ENCODE measurements around the gene NAA35.

DNA sequence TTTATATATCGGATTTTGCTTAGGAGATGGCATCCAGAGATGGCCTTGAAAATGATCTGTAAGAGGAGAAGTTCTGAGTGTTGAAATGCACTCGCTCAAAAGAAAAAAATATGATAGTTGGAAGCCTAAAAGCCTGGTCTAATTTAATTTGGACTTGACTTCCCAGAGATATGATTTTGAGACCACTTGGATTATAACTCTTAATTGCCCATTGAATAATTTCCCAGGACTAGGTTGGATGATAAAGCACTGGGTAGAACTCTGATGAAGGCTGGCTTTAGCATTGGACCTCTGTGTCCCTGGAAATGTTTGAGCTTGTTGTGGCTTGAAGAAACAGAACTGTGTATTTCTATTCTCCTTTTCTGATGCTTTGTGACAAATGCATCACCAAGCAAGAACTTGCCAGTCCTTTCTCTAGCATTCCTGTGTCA lies 1.9 kb downstream of the NTRK2 start:
- RRBS = no CpG with 5 or more reads among the region's 2 CpGs

- RRBS = no CpG with 5 or more reads among the region's 2 CpGs
Observed at GRCh38 chr9:84874618-84875063, 205.1 kb downstream of the NTRK2 start.

DNA sequence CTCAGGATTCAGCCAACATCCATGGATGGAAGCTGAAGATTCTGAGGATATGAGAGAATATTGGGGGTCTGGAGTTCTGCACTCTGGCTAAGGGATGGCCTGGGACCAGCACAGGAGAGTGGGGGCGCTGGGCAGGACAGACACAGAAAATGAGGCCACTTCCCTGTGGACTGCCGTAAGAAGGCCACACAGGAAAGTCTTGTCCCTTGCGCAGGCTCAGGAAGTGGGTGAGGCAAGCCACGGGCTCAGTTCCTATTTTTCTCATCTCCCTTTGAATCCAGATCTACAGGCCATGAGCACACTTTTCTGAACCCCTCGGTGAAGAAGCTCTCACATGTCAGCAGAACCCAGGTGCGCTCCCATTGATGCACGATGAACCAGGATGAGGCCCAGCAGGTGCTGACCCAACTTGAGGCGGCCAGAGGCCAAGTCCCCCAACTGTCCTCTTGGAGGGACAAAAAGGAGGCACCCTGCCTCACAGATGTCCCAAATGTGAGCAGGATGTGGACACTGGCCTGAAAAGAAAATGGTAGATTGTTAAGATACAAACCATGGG lies 207.4 kb downstream of the AGTPBP1 start:
- RRBS = no CpG with 5 or more reads among the region's 8 CpGs

GRCh38 chr9:85940977-85941994 lies at the start of gene NAA35:
Gene NAA35, plus strand, starts transcription at chr9:85941146.
- RRBS = 2% methylated on average over 52 of the region's 97 CpGs

DNA sequence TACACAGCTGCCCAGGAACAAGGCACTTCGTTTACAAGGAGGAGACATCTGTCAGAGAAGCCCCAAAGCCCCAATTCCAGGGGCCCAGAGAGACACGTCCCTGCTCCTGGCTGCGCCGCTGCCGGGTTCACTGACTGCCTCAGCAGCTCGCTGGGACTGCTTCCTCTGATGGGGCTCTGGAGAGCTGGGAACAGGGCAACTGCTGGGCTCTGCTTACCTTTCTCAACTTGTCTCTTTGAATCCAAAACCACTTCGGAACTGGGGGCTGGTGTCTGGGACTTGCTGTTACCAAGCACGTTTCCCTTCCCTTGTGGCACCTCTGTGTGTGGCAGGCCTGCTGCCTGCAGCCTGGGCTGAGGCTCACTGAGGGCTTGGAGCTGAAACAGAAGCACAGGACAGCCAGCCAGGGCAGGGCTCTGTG lies 63.2 kb downstream of the GOLM1 start:
- RRBS = no CpG with 5 or more reads among the region's 8 CpGs

- RRBS = no CpG with 5 or more reads among the region's 9 CpGs
Observed at GRCh38 chr9:86127278-86127923, 28.0 kb upstream of the GOLM1 start.

DNA sequence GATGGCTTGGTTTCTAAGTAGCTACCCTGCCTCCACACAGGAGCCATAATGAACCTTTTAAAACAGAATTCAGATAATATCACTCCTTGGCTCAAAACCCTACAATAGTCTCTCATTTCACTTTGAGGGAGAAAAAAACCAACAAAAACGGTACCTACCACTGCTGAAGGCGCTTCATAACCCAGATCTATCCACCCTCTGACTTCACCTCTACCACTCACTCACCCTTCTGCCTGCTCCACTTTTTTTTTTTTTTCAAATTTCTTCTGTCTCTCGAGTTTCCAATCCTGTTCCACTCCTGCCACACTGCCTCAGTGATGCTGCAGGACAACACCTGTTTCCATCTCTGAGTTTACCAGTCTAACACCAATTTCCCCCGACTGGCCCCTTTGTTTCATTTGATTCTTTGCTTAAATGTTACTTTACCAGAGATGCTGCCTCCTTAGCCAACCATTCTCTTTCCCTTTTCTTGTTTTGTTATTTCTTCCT lies 15.4 kb upstream of the ISCA1 start:
- RRBS = no CpG with 5 or more reads among the region's 4 CpGs

GRCh38 chr9:86322725-86324031 lies 31.0 kb downstream of the TUT7 start:
- RRBS = no CpG with 5 or more reads among the region's 9 CpGs

- RRBS = no CpG with 5 or more reads among the region's 5 CpGs
Observed at GRCh38 chr9:86351935-86352280, 2.3 kb downstream of the TUT7 start.

DNA sequence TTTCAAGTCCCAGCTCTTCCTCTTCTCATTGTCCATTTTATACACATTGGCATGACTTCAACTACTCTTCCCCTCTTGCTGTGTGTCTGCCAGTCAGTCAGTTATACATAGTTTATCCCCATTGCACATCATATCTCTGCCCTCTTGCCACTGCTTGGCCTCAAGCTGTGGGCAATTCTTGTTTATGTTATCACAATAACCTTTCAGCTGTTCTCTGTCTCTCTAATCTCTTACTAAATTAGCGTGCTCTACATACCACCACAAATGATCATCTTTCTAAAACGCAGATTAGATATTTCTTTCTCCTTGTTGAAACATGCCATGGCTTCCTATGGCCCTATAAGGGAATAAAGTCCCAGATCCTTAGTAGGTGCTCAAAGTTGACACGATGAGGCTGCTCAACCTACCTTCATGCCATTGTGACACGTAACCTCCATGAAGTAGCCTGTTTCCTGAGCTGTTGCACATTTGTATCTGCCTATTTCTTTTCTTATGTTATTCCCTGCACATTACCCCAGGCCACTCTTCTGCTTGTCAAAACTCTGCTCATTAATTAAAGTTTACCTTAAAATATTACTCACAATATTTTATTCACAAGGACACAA lies 239.2 kb downstream of the GAS1 start:
- RRBS = no CpG with 5 or more reads among the region's 4 CpGs

DNA sequence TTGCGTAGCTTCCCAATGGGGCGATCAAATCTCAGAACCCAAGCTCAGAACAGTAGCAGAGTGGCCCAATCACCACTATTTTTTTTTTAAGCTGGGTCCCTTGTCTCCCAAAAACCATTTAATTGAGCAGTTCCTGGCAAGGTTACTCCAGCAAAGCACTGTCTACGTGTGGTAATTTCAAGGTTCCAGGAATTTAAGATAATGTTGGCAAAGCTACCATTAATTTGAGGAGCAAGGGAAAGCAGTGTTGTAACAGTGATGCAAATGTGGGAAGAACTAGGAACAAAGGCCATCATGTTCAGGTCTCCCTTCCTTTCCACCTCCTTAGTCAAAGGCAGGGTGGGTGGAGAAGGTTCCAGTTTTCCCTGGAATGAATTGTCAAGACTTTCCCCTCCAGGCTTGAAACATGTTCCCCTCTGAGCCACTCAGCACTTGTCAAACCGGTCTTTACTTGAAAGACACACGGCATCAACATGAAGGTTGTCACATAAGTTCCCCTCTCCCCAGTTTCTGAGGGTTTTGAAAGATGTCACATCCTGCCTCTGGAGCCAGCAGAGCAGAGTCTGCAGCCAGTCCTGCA lies 226.1 kb downstream of the GAS1 start:
- RRBS = no CpG with 5 or more reads among the region's 5 CpGs

- RRBS = no CpG with 5 or more reads among the region's 10 CpGs
Observed at GRCh38 chr9:86795759-86796578, 151.3 kb downstream of the GAS1 start.

DNA sequence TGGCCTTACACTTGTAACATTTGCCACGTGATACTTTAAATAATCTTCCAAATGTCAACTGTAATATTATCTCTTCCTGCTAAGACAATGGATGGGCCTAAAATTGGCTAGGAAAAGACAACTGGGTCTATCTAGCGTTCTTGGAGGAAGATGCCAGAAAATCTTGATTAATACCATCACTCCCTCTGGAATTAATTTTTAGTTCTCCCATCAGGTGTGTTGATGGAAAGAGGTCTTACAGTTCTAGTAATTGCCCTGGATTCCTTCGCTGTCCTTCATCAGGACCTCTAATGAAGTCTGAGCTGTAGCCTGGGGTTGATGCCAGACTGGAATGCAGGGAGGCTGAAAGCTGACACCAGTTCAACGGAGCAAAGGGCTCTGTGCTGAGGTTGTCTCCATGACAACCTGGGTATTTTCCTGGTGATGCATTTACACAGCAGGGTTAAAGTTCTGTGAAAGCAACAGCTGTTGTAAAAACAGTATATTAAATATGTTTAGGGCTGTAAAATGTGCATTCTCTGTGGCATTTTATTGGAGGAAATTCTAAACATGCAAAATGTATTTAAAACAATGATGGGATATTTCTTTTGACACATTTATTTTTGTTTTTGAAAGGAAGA lies 92.2 kb downstream of the GAS1 start:
- RRBS = no CpG with 5 or more reads among the region's 4 CpGs

GRCh38 chr9:87497127-87497339 lies 634 bp upstream of the DAPK1 start:
- RRBS = no CpG with 5 or more reads among the region's 6 CpGs

DNA sequence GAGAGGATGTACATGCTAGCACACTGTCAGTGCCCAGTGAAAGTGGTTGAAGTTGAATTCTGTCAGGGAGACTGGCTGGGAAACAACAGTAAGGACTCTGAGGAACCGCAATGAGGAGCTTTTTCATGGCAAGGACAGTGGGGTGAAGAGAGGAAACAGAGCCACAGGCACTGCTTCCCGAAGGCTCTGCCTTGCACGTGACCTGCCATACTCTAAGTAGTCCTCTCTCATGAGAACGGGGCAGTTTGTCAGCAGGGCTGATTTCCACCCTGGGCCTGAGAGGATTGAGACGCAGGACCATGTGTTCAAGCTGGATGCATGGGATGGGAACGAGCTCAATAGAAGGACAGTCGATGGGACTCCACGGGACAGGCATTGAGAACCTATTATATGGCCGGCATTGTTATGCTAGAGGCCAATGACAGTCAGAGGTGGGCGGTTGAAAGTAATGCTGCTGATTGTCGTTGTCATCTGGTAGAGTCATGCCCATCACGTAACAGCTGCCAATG lies 106.5 kb upstream of the CTSL start:
- RRBS = no CpG with 5 or more reads among the region's 12 CpGs

DNA sequence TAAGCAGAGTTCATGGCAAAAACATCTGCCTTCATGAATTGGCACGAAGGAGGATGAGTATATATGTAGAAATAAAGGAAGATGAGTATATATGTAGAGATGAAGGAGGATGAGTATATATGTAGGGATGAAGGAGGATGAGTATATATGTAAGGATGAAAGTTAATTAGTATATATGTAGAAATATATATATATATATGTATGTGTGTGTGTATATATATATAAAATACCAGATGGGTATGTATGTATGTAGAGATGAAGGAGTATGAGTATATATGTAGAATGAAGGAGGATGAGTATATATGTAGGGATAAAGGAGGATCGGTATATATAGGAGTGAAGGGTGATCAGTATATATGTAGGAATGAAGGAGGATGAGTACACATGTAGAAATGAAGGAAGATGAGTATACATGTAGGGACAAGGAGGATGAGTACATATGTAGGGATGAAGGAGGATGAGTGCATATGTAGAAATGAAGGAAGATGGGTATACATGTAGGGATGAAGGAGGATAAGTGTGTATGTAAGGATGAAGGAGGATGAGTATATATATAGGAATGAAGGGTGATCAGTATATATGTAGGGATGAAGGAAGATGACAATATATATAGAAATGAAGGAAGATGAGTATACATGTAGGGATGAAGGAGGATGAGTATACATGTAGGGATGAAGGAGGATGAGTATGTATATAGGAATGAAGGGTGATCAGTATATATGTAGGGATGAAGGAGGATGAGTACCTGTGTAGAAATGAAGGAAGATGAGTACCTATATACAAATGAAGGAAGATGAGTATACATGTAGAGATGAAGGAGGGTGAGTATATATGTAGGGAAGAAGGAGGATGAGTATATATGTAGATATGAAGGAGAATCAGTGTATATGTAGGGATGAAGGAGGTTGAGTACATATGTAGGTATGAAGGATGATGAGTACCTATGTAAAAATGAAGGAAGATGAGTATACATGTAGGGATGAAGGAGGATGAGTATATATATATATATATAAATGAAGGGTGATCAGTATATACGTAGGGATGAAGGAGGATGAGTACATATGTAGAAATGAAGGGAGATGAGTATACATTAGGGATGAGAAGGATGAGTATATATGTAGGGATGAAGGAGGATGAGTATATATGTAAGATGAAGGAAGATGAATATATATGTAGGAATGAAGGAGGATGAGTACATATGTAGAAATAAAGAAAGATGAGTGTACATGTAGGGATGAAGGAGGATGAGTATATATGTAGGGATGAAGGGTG lies 93.6 kb upstream of the CTSL start:
- RRBS = no CpG with 5 or more reads among the region's 3 CpGs

- RRBS = no CpG with 5 or more reads among the region's 6 CpGs
Observed at GRCh38 chr9:88090338-88090610, 48.0 kb downstream of the SPATA31C2 start.

GRCh38 chr9:88258035-88258434 lies 119.8 kb upstream of the SPATA31C2 start:
- RRBS = no CpG with 5 or more reads among the region's 3 CpGs

DNA sequence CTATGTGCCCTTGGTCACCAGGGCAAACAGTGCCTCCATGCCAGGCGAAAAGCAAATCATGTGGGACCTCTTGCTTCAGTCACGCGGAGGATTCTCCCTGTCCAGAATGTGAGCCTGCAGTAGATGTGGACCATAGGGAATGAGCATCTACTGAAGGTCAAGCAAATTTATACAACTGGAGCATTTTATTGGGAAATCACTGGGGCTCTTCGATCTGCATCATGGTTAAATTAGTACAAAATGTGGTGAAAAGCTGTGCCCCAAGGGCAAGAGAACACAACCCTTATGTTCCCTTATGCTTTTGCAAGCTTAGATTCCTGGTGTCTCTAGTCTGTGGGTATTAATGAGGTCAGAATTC lies 111.5 kb downstream of the NXNL2 start:
- RRBS = no CpG with 5 or more reads among the region's 4 CpGs